Skeletal muscle tissue (tissue), 7 donors: ENCODE measurements around a stretch of chr16.

DNA sequence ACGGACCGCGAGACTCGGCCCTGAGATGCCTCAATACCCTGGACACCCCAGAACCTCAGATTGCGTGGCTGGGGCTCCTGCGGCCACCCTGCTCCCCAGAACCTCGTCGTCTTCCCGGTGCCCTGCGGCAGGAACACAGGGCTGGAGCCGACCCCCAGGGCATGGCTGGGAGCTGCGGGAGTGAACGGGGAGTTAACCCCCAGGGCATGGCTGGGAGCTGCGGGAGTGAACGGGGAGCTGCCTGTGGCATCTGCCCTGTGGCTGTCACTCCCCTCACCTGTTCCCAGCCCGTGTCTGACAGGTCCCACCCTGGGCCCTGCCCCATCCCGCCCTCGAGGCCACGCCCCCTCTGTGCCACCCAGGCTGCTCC lies 39.5 kb upstream of the ACSF3 start:
- PRO-cap, 3 experiments: no peak in any of the 3 experiments
- RAMPAGE, long total RNA: no peak
- RRBS, 2 experiments: 67 to 70% methylated on average over 7 of the region's 19 CpGs

GRCh38 chr16:89274808-89275973 lies 57.7 kb downstream of the ZNF778 start:
- PRO-cap, 3 experiments: no peak in any of the 3 experiments
- RAMPAGE, long total RNA: no peak
- RRBS, 2 experiments: 79 to 85% methylated on average over 3 to 5 of the region's 47 CpGs

DNA sequence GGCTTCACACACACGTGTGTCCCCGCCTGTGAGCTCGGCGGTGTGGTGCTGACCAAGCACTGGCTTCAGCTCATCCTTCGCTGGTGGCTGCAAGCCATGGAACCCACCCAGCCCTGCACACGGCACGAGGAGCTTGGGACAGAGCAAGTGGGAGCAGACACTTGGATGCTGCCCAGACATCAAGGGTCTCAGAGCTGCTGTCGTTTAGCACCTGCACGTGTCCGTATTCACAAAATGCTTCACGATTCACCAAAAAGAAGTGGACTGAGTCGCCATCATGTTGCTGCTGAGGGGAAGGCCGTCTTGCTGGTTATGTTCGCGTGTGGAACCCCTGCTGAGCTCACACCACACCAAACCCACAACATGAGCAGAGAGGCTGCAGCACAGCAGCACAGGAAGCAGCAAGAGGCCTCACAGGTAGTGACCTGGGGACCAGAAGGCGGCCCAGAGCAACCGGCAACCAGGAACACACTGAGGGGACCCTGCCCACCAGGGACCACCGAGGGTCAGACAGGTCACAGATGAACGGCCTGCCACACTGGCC lies 98.1 kb downstream of the ZNF778 start:
- PRO-cap, 3 experiments: no peak in any of the 3 experiments
- RAMPAGE, long total RNA: no peak
- RRBS, 2 experiments: no CpG with 5 or more reads among the region's 19 CpGs

- PRO-cap, 3 experiments: no peak in any of the 3 experiments
- RAMPAGE, long total RNA: no peak
- RRBS, 2 experiments: no CpG with 5 or more reads among the region's 15 CpGs
Observed at GRCh38 chr16:89316069-89316791, 98.7 kb downstream of the ZNF778 start.

DNA sequence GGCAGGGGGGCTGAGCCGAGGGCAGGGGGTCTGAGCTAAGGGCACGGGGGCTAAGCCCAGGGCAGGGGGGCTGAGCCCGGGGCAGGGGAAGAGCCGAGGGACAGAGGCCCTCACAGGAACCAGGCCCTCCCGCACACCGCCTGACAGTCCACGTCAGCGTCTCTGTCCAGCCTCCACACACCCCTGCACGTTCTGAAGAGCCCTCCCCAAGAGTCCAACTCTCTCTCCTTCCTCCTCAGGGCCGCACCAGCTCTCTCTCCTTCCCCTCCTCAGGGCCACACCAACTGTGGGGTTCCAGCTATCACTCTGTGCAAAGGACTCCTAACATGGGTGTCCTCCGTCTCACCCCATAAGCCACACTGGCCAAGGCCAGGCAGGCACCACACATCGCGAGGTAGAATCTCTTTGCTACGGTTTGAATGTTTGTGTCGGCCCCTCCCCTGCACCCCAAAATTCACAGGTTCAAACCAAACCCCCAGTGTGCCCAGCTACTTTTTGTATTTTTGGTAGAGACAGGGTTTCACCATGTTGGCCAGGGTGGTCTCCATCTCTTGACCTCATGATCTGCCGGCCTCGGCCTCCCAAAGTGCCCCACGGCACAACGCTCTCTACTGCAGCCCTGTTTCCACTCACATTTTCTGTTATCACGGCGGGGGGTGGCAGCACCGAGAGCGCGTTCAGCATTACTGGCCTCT lies 106.2 kb downstream of the ZNF778 start:
- PRO-cap, 3 experiments: peak in 2 of 3 experiments; most common plus-strand start position 155 of the sequence (in 1); most common minus-strand start position 138 of the sequence (in 2)
- RAMPAGE, long total RNA: no peak
- RRBS, 2 experiments: no CpG with 5 or more reads among the region's 24 CpGs

- PRO-cap, 3 experiments: peak in 1 of 3 experiments; most common minus-strand start chr16:89357630 (in 1)
- RAMPAGE, long total RNA: no peak
- RRBS, 2 experiments: no CpG with 5 or more reads among the region's 18 CpGs
Observed at GRCh38 chr16:89357137-89357997, 133.0 kb downstream of the ANKRD11 start.

DNA sequence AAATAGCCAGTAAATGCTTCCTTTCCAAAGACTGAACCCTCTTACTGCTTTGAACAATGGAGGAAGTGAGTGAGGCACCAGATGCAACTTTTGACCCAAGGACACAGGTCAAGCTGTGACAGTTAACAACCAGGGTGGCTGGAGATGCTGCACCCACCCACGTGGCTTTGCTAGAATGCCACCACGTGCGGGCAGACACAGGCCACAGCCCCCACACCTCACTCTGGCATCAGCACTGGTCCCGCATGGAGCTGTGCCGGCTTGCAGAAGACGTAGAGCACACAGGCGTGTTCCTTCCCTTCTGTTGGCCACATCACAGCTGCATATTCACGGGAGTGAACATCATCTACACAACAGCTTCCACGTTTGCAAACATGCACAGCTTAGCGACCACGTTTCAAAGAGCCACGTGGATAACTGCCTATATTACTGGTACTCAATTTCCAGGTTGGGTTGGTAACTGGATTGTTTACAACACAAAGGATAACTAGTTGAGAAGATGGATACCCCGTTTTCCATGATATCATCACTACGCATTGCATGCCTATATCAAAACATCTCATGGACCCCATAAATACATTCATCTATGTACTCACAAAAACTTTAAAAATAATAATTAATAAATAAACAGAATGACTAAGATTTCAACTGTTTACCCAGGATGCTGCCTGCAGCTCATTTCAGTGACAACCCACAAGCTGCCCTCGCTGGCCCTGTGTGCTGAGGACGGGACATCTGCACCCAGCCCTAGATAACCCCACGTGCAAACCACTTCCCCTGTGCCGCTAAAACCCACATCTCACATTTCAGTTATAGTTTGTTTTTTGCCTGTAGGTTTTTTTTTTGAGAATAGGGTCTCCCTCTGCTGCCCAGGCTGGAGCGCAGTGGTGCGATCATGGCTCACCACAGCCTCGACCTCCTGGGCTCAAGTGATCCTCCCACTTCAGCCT lies 132.1 kb downstream of the ANKRD11 start:
- PRO-cap, 3 experiments: no peak in any of the 3 experiments
- RAMPAGE, long total RNA: no peak
- RRBS, 2 experiments: no CpG with 5 or more reads among the region's 21 CpGs

GRCh38 chr16:89372717-89373198 lies 117.6 kb downstream of the ANKRD11 start:
- PRO-cap, 3 experiments: no peak in any of the 3 experiments
- RAMPAGE, long total RNA: no peak
- RRBS, 2 experiments: no CpG with 5 or more reads among the region's 14 CpGs

- PRO-cap, 3 experiments: no peak in any of the 3 experiments
- RAMPAGE, long total RNA: no peak
- RRBS, 2 experiments: no CpG with 5 or more reads among the region's 42 CpGs
Observed at GRCh38 chr16:89389476-89390196, 100.7 kb downstream of the ANKRD11 start.

- PRO-cap, 3 experiments: no peak in any of the 3 experiments
- RAMPAGE, long total RNA: no peak
- RRBS, 2 experiments: no CpG with 5 or more reads among the region's 10 CpGs
Observed at GRCh38 chr16:89392827-89393557, 97.4 kb downstream of the ANKRD11 start.

DNA sequence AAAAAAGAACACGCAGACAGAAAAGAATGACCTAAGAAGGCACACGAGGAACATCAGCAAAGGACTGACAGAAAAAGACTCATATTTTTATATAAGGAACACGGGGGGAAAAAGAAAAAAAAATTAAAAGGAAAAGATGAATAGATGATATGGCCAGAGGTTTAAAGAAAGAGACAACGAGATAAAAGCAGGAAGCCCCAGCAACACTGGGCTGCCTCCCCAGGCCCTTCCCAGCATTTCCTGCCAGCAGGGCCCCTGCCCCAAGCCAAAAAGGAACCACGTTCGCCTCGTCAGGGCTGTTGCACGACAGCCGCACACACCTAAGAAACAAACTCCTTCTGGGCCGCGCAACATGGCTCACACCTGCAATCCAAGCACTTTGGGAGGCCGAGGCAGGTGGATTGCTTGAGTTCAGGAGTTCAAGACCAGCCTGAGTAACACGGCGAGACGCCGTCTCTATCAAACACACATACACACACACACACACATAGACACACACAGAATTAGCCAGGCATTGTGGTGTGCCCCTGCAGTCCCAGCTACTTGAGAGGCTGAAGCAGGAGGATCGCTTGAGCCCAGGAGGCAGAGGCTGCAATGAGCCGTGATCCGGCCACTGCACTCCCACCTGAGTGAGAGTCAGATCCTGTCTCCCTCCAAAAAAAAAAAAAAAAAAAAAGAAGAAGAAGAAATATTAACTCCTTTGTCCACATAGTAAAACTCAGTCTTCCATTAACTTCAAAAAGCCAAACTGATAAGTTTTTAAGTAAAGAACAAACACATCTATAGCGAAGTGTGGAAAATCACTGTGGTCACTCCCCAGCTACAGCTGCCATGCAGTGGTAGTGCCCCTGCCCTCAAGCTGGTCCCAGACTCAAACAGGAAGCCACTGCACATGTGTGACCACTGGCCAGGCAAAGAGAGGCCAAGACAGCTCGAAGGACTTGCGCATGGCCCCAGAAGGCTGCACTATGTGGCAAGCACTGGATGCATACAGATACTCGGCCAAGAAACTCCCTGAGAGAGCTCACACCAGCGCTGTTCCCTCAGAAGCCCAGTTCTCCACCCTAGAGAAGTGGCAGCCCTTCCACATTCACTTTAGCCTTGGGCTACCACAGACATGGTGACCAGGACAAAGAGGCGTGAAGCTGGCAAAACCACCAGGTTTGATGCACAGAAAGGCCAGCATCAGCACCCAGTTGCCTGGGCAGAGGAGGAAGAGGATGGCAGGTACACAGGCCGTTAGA lies 82.7 kb downstream of the ANKRD11 start:
- PRO-cap, 3 experiments: no peak in any of the 3 experiments
- RAMPAGE, long total RNA: no peak
- RRBS, 2 experiments: no CpG with 5 or more reads among the region's 26 CpGs

GRCh38 chr16:89437492-89438604 lies 52.5 kb downstream of the ANKRD11 start:
- PRO-cap, 3 experiments: no peak in any of the 3 experiments
- RAMPAGE, long total RNA: no peak
- RRBS, 2 experiments: no CpG with 5 or more reads among the region's 19 CpGs

DNA sequence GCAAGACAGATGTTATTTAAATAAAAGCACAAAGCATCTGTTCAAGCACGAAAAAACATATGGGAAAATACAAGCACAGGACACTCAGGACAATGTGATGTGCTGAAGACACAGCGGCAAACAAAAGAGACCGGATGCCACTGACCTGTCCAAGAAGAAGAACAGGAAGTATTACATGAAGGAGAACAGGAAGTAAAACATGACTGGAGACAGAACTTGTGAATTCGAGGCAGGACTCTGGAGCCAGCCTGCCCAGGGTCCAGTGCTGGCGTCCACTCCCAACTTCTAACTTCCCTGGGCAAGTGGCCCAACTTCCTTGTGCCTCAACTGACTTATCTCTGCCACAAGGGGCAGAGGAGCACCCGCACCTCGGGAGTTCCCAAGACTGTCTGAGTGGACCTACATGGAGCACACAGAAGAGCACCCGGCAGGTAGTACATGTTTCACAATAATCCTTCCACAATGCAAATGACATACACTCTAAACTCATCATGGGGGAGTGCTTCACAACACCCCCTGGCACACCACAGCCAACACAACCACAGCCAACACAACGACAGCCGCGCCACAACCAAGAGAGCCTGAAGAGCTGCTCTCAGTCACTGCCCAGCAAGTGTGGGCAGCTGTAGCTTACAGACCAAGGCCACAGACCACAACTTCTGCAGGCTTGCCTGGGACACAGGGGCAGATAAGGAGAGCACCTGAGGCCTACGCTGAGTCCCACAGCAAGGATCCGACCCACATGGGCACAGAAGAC lies 36.6 kb downstream of the ANKRD11 start:
- PRO-cap, 3 experiments: no peak in any of the 3 experiments
- RAMPAGE, long total RNA: no peak
- RRBS, 2 experiments: no CpG with 5 or more reads among the region's 13 CpGs

DNA sequence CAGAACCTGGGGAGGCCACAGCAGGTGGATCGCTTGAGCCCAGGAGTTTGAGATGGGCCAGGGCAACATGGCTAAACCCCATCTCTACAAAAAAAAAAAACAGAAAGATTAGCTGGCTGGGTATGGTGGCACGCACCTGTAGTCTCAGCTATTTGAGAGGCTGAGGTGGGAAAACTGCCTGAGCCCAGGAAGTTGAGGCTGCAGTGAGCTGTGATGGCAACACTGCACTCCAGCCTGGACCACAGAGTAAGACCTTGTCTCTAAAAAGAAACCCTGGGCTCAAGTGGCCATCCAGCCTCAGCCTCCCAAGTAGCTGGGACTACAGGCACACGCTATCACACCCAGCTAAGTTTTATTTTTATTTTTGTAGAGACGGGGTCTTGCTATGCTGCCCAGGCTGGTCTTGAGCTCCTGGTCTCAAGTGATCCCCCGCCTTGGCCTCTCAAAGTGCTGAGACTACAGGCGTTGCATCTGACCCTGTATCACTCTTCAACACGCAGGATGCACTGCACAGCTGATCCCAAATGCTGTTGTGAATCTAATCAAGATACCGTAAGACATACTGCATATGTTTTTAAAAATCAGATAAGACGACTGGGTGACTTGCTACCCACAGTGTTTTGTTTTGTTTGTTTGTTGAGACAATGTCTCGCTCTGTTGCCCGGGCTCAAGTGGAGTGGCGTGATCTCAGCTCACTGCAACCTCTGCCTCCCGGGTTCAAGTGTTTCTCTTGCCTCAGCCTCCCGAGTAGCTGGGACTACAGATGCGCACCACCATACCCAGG lies 23.0 kb downstream of the ANKRD11 start:
- PRO-cap, 3 experiments: no peak in any of the 3 experiments
- RAMPAGE, long total RNA: no peak
- RRBS, 2 experiments: no CpG with 5 or more reads among the region's 15 CpGs

- PRO-cap, 3 experiments: no peak in any of the 3 experiments
- RAMPAGE, long total RNA: no peak
- RRBS, 2 experiments: no CpG with 5 or more reads among the region's 8 CpGs
Observed at GRCh38 chr16:89472226-89472973, 18.0 kb downstream of the ANKRD11 start.

DNA sequence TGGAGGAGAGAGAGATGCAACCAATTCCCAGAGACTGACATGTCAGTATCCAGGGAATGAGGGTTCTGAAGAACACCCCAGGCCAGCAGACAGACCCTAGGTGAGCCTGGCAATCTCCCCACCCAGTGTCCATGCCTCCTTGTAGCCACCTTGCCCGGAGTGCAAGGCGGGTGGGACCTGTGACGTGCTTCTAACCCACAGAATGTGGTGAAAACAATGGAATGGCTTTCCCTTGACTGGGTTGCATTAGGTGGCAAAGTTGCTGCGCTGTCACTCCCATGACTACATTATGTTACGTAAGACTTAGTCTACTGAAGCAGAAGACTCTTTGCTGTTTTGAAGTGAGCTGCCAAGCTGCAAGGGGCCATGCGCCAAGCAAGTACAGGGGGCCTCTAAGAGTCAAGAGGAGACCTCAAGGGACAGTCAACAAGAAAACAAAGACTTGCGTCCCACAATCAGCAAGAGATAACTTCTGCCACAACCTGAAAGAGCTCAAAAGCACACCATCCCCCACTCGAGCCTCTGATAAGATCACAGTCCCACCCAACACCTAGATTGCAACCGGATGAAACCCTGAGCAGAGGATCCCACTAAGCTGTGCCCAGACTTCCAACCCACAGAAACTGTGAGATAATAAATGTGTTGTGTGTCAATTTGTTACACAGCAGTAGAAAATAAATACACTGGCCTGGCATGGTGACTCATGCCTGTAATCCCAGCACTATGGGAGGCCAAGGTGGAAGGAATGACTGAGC lies 16.5 kb downstream of the ANKRD11 start:
- PRO-cap, 3 experiments: no peak in any of the 3 experiments
- RAMPAGE, long total RNA: no peak
- RRBS, 2 experiments: no CpG with 5 or more reads among the region's 9 CpGs

DNA sequence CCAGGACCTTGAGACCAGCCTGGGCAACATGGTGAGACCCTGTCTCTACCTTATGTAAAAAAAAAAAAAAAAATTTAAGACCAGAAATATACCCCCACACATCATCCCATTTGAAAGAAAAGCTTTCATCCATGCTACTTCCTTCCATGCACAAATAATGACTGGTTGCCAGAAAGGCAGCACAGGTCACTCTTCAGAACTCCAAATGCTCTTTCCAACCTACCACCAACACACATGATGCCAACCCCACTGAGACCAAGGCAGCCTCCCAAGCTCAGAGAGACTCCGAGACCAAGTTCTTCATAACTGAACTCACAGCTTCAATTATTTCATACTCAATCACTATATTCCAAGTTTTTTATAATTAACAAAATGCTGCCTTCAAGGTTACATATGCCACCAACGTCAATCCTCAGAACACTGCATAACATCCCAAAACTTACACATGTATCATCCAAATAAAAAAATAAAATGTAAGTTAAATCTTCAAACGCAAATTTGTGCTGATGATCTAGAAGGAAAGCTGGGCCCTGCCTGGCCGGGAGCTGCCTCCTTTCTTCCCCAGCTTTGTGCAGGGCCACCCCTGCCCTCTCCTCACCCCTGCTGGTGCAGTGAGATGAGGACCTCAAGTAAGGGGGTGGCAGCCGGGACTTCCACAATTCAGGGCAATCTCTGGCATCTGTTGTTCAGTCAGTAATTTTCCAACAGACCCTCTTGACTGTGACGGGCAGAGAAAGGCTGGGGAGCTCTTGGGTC lies 15.8 kb downstream of the ANKRD11 start:
- PRO-cap, 3 experiments: no peak in any of the 3 experiments
- RAMPAGE, long total RNA: no peak
- RRBS, 2 experiments: 44% methylated on average over 1 of the region's 6 CpGs; no CpG with 5 or more reads in 1 of the 2 experiments

DNA sequence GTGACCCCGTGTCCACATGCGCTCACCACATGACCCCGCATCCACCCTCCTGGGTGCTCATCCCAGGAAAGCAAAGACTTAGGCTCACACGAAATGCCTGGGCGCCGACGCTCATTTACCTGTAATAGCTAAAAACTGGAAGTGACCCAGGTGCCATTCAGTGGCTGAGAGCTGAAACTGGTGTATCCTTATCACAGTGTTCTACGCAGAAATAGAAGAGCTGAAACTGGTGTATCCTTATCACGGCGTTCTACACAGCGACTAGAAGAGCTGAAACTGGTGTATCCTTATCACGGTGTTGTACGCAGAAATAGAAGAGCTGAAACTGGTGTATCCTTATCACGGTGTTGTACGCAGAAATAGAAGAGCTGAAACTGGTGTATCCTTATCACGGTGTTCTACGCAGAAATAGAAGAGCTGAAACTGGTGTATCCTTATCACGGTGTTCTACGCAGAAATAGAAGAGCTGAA lies 19.7 kb upstream of the RPL13 start:
- PRO-cap, 3 experiments: no peak in any of the 3 experiments
- RAMPAGE, long total RNA: no peak
- RRBS, 2 experiments: no CpG with 5 or more reads among the region's 19 CpGs

DNA sequence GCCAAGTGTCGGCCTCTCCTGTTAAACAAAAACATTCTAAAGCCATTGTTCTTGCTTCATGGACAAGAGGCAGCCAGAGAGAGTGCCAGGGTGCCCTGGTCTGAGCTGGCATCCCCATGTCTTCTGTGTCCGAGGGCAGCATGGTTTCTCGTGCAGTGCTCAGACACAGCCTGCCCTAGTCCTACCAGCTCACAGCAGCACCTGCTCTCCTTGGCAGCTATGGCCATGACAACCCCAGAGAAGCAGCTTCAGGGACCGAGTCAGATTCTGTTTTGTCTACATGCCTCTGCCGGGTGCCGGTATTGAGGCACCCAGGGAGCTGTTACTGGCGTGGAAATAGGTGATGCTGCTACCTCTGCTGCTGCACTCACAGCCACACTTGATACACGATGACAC lies 3.4 kb downstream of the RPL13 start:
- PRO-cap, 3 experiments: no peak in any of the 3 experiments
- RAMPAGE, long total RNA: no peak
- RRBS, 2 experiments: no CpG with 5 or more reads among the region's 8 CpGs

GRCh38 chr16:89581937-89582731 lies 6.6 kb downstream of the CPNE7 start:
- PRO-cap, 3 experiments: no peak in any of the 3 experiments
- RAMPAGE, long total RNA: no peak
- RRBS, 2 experiments: no CpG with 5 or more reads among the region's 16 CpGs